ENCODE data around the genes PLK4, JADE1 and PCDH18.

DNA sequence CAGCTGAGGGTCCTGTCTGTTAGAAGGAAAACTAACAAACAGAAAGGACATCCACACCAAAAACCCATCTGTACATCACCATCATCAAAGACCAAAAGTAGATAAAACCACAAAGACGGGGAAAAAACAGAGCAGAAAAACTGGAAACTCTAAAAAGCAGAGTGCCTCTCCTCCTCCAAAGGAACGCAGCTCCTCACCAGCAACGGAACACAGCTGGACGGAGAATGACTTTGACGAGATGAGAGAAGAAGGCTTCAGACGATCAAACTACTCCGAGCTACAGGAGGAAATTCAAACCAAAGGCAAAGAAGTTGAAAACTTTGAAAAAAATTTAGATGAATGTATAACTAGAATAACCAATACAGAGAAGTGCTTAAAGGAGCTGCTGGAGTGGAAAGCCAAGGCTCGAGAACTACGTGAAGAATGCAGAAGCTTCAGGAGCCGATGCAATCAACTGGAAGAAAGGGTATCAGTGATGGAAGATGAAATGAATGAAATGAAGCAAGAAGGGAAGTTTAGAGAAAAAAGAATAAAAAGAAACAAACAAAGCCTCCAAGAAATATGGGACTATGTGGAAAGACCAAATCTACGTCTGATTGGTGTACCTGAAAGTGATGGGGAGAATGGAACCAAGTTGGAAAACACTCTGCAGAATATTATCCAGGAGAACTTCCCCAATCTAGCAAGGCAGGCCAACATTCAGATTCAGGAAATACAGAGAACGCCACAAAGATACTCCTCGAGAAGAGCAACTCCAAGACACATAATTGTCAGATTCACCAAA, 45.0 kb downstream of the INTU start:
- PRO-cap = no peak

GRCh38 chr4:127783942-127784484, 1.9 kb downstream of the HSPA4L start:
- PRO-cap = no peak

GRCh38 chr4:127880372-127881847, at the start of gene PLK4:
PLK4 (plus strand) TSS chr4:127880893.
- PRO-cap = bidirectional peak, plus-strand start at chr4:127880934, minus-strand start at chr4:127880766

GRCh38 chr4:127965802-127966328, 659 bp downstream of the ABHD18 start:
- PRO-cap = no peak

- PRO-cap = bidirectional peak, plus-strand start at chr4:128061826, minus-strand start at chr4:128061753; unidirectional peak, minus-strand start at chr4:128062345
Measured at GRCh38 chr4:128061619-128062923, 959 bp downstream of the LARP1B start.

DNA sequence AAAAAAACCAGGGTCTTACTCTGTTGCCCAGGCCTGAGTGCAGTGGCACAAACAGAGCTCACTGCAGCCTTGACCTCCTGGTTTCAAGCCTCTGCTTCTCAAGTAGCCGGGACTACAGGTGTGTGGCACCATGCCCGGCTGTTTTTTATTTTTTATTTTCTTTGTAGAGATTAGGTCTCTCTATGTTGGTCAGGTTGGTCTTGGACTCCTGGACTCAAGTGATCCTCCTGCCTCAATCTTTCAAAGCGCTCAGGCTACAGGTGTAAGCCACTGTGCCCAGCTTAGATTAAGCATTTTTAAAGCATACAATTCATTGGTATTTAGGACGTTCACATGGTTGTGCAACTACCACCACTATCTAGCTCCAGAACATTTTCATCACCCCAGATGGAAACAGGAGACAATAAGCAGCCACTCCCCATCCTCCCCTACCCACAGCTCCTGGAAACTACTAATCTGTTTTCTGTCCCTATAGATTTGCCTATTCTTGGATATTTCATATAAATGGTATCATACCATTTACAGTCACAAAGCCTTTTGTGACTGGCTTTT, 59.8 kb upstream of the PGRMC2 start:
- PRO-cap = no peak

- PRO-cap = no peak
Measured at GRCh38 chr4:128569449-128569859, 240.0 kb upstream of the JADE1 start.

DNA sequence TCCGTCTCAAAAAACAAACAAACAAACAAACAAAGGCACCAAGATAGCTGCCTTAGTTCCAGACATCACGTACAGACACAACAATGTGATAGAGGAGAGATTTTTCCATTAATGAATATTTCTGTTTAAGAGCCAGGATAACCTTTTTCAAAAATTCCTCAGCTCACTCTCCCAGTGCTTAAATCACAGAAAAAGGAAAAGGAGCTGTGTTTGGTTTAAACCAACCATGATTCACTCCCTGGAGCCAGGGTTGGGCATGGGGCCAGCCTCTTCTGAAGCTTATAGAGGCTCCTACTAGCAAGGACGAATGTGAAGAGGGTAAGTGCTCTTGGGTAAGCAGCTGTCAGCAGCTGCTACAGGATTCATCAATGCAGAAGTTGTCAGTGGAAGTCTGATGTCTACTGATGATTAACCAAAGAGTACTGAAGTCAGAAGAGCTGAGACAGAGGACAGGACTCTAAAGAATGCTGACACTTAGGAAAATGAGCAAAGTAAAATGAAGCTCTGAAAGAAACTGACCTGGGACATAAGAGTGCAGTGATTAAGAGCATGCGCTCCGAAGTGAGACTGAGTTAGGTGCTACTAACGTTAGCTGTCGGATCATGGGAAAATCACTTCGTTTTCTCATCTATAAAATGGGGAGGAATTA, 32.7 kb upstream of the JADE1 start:
- PRO-cap = no peak

DNA sequence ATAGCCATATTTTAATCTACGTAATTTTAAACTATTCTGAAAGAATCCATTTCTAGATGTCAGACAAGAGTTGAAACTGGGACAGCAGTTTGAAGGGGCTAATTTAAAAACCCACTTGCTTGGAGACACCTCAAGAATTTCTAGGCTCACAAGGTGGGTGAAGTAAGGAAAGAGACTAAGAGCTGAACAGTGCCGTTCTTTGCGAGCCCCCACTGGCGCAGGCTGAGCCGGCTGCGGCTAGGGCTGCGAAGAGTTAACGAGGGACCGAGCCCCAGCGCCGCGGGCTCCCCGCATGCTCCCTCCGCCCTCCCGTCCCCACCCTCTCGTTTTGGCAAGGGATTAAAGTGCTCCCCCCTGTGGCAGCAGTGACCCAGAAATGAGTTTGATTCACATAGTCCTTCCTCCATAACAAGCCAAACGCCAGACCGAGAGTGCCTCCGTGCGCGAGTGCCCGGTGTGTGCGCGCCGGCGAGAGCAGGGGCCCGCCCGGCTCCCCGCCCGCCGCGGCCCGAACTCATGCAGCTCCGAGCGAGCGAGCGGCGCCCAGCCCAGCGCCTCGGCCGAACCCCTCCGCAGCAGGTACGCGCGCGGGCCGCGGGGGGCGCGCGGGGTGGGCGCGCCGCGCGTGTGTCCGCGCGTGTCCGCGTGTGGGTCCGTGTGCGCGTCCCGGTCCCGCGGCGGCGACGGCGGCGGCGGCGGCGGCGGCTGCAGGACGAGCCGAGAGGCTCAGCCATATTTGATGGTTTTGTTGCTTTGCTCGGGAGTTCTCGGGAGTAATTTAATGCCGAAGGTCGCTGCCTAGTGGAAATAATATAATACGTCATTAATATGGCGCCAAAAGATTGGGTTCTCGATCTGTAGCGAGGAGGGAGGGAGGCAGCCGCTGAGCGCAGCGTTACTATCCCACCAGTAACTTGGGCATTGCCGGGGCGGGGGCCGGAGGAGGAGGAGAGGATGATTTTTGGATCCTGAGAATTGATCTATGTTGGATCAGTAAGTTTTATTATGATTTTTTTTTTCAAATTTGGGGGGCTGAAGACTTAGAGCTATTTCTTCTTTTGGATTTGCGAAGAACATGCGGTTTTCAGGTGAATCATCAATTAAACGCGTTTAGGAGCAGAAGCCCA, at the start of gene JADE1:
Gene JADE1 (plus strand): TSS at position 402 of the 1,127 bp plus-strand sequence.
- PRO-cap = bidirectional peak, plus-strand start at position 423 of the sequence, minus-strand start at position 314 of the sequence; bidirectional peak, plus-strand start at position 656 of the sequence, minus-strand start at position 572 of the sequence

- PRO-cap = no peak
Measured at GRCh38 chr4:128845907-128846674, 36.6 kb downstream of the JADE1 start.

- PRO-cap = no peak
Measured at GRCh38 chr4:128916583-128917430, 107.3 kb downstream of the JADE1 start.

GRCh38 chr4:128918876-128919322, 109.4 kb downstream of the JADE1 start:
- PRO-cap = no peak

- PRO-cap = no peak
Measured at GRCh38 chr4:133146333-133146912, 2.7 kb upstream of the PCDH10 start.

GRCh38 chr4:133150182-133151270, 1.4 kb downstream of the PCDH10 start:
- PRO-cap = bidirectional peak, plus-strand start at chr4:133150870, minus-strand start at chr4:133150755

GRCh38 chr4:134326902-134327192, 125.3 kb upstream of the PABPC4L start:
- PRO-cap = no peak

- PRO-cap = no peak
Measured at GRCh38 chr4:137359829-137360203, 172.5 kb downstream of the PCDH18 start.

- PRO-cap = no peak
Measured at GRCh38 chr4:137421132-137422073, 110.9 kb downstream of the PCDH18 start.

- PRO-cap = bidirectional peak, plus-strand start at chr4:137530388, minus-strand start at chr4:137530267
Measured at GRCh38 chr4:137530013-137530799, 2.1 kb downstream of the PCDH18 start.

DNA sequence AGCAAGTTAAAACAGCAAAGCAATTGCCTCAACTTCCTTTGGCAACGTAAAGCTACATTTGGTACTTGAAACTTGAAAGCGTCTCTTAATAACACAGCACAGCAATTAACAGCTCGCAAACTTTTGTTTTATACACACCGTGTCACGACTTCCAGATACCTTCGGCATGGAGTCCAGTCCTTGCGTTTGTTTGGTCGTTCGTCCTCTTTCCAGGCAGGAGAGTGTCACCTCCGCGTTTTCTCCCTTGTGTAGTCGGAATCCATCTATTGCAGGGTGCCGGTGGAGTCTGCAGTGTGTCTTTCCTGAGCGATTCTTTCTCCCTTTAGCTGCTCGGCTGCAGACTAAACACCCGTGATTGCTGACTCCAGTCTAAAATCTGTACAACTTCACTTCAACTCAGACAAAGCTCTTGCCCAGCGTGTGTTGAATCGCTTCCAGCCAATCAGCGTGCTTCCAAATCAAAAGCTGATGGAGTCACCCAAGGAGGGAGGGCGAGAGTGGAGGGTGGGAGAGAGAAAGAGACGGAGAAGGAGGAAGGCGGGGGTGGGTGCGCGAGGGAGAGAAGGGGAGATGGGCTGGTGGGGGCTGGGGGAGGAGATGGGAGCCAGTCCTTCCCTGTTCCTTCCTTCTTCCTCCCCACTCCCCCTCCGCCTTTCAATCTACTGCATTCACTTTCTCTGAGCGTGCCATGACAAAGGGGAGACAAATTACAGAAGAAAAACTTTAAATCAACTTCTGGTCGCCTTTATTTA, at the start of gene PCDH18:
Gene PCDH18 (minus strand): TSS at position 378 of the 752 bp plus-strand sequence.
- PRO-cap = bidirectional peak, plus-strand start at position 524 of the sequence, minus-strand start at position 378 of the sequence

- PRO-cap = no peak
Measured at GRCh38 chr4:137853527-137853820, 321.2 kb upstream of the PCDH18 start.

Data from pulmonary artery (tissue), 1 donor.